ENCODE measurements around the gene TCP11L2.

DNA sequence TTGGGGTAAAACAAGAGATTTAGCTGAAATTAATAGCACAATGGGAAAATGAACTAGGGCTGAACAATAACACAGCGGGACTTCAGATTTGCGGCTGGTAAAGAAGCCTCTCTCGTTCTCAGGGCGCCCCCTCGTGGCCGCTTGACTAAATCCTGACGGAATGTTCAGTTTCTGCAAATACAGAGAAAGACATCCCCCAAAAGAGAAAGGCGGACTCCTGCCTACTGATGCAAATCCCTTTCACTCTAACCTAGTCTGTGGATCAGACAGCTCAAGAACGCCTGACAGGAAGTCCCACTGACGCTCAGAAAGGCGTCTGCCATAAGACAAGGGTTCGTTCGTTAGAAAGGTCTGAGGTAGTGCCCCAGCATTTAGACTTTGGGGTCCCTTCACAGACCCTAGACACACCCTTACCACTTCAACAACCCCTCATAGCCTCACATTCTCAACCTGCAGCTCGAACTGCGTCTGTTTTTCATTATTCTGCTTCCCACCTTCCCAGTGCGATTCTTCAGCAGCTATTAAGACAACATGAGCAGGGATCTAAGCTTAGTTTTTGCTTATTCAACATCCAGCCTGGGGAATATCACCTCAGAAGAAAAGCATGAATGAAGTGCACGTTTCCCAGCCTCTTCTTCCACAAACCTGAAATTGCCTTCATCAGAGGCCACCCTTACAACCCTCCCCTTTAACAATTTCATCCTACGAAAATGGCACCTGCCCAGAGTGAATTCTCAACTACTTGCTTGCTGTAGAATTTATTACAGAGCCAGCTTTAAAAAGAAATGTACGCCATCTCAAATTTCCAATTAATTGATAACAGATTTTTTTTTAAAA, 2.3 kb downstream of the NUAK1 start:
- PRO-cap = no peak
- RAMPAGE, long total RNA = no peak

DNA sequence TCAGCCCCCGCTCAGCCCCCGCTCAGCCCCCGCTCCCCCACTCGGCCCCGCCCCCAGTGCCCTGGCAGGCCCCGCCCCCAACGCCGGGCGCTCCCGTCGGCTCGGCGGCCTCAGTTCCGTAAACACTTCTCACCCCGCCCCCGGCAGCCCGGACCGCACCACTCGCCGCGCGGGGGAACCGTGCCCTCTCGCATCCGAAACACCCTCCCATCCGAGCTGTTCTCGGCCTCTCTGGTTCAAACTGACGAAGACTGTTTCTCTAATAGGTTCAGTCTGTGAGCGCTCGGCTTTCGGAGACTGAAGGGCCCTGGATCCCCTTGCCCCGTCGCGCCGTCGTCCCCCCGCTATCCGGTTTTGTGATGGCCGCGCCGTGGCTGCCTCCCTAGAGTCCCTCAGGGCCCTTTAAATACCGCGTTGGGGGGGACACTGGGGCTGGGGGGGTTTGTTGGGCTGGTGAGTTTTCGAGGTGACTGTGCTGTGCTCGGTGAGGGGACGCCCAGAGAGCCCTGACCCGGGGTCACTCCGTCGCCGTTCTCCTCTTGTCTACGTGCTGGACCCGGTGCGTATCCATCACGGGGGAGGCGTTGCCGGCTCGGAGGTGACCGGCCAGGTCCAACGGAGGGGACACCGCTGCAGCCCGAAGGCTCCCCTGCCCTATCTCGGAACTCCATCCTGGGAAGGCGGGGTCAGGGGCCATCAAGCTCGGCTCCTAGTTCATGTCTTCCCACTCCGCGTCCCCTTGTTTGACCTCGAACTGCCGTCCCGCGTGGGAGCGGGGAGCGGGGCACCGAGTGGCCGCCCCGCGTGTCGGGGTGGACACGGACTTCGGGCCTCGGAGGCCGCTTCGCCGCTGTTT, at the start of gene TCP11L2:
TCP11L2 (plus strand) TSS at position 351 of the 856 bp plus-strand sequence.
- PRO-cap = bidirectional peak, plus-strand start at position 432 of the sequence, minus-strand start at position 350 of the sequence
- RAMPAGE, long total RNA = no peak

DNA sequence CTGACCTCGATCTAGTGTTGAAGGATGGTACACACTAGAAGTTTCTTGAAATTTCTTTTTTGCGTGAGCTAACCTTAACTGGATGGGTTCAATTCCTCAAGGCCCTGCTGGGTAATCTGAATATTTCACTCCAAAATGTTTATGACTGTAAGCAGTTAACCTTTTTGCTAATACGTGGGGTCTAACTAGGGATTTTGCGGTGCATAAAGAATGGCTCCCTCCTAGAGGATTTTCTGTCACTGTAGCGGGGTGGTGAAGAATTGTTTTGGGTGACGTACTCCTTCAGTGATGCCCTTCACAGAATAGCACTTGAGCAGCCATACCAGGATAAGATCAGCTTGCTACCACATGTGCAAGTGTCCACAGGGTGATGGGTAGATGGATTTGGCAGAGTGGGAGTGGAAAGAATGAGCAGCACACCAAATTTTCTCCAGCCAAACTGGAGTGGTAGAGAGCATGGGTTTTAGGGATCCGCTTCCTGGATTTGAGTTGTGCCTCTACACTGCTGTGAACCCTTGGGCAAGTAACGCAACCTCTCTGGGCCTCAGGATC, 2.2 kb downstream of the TCP11L2 start:
- PRO-cap = no peak
- RAMPAGE, long total RNA = no peak

- PRO-cap = no peak
- RAMPAGE, long total RNA = no peak
Measured at GRCh38 chr12:106321245-106321943, 18.9 kb downstream of the TCP11L2 start.

DNA sequence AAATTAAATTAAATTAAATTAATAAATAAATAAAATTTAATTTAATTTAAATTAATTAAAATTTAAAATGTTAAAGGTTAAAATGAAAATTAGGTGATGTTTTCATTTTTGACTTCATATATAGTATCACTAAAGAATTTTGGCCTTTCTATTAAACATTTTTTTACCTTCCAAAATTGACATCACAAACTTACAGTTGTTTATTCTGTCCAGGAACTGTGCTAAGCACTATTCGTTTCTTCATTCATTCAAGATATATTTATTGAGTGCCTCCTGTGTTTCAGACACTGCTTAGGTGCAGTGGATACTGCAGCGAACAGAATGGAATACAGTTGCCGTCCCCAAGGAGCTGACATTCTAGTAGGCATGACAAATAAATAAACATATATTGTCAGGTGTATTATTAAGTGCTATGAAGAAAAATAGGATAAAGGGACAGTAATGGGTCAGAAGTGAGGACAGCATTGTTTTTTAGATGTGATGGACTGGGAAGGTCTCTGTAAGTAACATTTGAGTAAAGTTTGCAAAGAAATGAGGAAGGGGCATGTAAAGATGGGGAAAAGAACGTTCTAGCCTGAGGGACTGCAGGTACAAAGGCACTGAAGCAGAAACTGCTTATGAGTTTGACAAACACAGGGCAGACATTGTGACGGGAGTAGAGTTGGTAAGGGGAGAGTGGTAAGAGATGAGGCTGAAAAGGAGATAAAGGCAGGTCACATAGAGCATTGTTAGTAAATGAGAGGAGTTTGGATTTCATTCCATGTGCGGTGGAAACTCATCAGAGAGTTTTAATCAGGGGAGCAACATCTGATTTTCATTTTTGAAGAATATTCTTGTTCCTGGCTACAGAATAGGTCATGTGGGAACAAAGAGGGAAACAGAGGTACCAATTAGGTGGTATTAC, 21.4 kb downstream of the TCP11L2 start:
- PRO-cap = no peak
- RAMPAGE, long total RNA = no peak

DNA sequence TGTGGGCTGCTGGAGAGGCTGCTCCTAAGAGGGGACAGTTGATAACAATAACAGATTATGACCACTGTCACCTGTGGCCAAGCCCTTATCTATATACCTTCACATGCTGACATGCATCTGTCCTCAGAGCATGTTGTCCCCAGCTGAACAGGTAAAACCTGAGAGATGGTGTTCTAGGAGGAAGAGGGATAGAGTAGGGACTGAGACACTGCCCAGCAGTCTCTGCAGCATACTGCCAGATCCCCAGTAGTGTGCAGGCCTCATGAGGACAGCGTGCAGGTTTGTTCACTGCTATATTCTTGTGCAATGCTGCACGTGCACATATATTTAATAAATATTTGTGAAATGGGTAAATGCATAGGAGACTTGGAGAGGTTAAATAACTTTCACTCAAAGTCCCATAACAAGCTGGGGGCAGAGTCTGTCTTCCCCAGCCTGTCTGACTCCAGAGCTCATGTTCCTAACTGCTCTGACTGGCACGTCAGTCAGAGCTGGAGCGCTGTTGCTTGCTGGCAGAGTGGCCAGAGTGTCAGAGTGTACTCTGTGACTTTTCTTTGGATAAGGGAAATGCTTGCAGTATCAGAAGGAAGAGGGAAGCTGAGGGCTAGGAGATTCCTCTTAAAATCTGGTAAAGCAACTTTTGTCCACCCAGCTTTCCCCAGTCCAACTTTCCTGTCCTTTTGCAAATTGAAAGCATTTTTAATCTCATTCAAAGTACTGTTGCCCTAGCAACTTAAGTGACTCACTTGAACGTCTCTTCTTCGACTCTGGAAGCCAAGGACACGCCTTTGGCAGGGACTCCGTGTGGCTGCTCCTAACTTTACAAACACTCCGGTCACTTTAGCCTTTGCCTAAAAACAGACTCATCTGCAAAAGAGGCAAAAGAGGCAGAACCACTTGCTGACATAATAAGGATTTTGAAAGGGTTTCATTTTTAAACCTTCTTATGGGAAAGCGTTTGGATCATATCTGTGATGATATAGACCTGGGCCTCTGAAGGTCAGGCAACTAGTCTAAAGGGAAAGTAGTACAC, 14.9 kb upstream of the POLR3B start:
- PRO-cap = no peak
- RAMPAGE, long total RNA = no peak

DNA sequence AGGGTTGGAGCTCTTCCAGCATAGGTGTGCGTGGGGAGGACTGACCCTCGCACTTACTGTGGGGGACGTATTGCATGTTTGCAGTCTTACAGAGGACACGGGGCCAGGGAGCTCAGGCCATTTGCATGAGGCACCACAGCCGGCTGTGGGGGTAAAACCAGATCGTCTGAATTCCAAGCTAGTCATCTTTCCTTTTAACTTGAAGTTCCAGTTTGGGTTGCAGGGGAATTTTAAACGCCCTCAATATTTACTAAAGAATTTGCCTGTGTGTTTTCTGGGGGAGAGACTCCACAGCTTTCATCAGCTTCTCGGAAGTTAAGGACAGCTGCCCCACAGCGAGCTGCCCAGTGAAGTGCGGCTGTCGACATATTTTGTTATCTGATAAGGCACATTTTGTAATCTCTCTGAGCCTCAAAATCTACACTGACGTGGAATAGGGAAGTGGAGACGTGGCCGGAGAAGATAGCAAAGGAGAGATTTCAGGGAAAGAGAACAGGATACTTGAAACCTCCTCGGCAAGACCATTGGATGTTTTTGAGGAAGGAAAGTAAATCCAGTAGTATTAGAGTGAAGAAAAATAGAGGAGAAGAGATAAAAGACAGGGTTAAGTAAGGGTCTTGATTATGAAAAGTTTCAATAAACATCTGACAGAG, 777 bp downstream of the POLR3B start:
- PRO-cap = bidirectional peak, plus-strand start at position 421 of the sequence, minus-strand start at position 370 of the sequence
- RAMPAGE, long total RNA = no peak

DNA sequence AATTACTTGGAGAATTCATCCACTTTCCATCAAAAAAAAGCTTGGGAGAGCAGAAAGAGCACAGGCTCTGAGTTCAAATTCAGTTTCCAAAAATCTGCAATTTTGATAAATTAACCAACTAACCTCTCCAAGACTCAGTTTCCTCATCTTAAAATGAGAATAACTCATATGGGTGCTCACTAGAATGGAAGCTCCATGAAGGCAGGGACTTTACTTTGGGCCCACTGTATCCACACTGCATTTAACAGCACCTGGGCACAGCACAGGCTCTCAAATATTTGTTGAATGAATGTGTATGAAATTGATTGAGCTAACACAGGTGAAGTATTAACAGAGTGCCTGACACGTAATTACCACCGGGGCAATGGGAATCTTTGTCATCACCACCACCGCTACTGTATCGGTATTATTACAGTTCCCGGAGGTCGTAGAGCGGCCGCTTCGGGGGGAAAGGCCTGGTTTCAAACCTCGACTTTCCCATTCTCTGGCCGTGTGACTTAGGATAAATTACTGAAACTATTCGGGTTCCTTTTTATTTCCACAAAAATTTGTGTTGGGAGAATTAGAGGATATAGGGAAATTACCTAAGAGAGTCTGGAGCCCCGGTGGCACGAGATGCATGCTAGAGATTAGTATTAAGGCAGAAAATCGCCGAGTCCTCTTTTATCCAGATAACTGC, 1.2 kb upstream of the RIC8B start:
- PRO-cap = no peak
- RAMPAGE, long total RNA = no peak

- PRO-cap = no peak
- RAMPAGE, long total RNA = no peak
Measured at GRCh38 chr12:107027392-107028019, 40.6 kb upstream of the MTERF2 start.

- PRO-cap = no peak
- RAMPAGE, long total RNA = no peak
Measured at GRCh38 chr12:107392819-107393292, 74.6 kb downstream of the ABTB3 start.

- PRO-cap = no peak
- RAMPAGE, long total RNA = no peak
Measured at GRCh38 chr12:107523861-107524707, 161.5 kb upstream of the PWP1 start.

GRCh38 chr12:107731022-107732348, 29.5 kb downstream of the PRDM4 start:
- PRO-cap = no peak
- RAMPAGE, long total RNA = no peak

DNA sequence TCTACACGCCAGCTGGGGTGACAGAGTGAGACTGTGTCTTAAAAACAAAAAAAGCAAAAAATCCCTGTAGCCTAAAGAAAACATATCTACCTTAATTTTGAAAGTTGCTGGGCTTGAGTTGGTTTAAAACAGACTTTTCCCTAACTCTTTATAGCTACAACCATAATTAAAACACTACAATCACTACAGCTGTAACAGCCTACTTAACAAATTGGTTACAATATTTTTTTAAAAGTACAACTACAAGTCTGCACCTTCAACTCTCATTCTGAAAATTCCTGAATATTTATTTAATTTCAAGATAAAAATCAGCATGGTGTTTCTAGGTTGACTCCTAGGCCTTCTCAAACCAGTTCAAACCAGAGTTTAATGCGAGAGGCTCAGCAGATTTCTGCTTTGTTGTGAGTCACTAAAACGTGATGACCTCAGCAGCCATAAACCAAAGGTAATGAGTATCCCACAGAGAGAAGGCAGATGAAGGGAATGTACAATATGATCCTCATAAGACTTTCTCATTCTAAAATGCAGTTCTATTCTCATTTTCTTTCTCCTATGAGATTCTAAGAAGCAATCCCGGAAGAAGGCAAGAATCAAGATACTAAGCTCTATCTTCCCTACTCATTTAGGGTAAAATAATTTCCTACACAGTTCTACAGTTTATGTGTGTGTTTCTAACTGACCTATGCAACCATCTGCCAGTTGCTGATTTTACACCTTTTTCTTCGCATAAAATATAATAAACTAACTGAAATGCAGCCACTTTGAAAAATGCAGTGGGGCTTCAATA, 1.5 kb downstream of the PRDM4 start:
- PRO-cap = no peak
- RAMPAGE, long total RNA = no peak

DNA sequence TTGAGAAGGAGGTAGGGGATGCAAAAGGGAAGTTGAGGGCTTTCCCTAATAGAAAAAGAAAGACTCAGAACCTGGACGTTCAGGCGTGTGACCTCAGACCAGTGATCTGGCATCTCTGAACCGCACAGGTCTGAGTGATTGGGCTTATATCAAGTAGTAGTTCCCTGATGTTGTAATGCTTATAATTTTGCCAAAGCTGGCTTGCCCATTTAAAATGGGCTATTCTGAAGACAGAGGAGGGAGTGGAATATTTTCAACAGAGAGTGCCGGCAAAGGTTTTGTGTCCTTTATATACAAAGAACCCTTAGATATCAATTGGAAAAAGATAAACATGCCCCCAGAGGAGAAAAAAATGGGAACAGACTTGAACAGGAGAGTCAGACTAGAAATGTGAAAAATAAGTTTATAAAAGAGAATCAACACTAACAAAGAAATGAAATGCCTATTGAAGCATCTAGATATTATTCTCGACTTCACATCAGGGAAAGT, 1.1 kb downstream of the CMKLR1 start:
- PRO-cap = no peak
- RAMPAGE, long total RNA = no peak

DNA sequence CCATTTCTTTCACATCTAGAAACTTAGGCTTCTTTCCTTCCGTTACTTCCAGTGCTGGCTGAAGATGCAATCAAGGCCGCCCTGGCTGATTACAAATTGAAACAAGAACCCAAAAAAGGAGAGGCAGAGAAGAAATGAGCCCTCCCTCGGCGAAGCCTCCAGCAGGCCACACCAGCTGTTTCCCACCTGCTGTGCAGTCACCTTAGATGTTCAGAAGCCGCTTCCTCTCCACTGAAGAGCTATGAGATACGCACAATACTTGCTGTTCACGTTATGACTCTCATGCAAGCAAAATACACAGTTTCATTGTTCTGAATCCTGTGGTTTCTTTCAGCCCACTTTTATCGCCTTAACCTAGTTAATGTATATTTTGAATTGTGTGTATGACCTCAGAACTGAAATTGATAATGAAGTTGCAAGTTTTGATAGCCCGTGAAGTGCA, 6.4 kb downstream of the ISCU start:
- PRO-cap = no peak
- RAMPAGE, long total RNA = no peak

DNA sequence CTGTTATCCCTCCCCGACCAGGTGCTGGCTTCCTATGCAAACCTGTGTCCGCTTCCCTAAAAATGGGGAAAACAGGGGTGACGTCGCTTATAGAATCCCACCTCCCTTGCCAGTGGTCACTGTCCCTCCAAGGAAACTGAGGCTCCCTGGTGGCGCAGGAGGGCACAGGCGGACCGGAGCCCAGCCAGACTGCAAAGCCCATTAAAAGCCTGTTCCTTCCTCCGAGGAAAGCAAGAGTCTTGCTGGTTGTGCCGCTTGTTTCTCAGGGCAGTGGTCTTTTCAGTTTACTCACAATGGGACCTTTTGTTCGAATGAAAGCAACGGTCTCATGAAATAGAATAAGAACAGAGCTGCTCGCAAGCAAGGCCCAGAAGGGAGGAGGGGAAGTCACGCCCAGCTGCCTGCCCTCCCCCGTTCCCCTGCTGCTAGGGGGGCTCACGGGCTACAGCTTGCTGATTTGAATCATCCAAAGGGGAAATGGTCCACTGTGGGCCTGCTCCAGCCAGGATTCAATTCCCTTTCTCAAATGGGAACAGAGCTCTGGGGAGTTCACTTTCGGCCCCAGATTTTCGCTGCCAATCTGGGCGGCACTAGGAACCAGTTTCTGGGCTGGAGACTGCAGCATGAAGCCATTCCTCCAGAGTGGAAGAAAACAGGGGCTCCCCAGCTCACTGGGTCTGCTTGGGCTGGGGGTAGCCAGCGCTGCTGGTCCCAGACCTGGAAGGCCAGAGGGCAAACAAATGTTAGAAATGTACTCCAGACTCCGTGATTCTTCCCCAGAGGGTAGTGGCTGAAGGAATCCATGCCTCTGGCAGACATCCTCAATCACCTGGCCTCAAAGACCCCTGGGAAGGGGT, 4.7 kb upstream of the SELPLG start:
- PRO-cap = no peak
- RAMPAGE, long total RNA = no peak

DNA sequence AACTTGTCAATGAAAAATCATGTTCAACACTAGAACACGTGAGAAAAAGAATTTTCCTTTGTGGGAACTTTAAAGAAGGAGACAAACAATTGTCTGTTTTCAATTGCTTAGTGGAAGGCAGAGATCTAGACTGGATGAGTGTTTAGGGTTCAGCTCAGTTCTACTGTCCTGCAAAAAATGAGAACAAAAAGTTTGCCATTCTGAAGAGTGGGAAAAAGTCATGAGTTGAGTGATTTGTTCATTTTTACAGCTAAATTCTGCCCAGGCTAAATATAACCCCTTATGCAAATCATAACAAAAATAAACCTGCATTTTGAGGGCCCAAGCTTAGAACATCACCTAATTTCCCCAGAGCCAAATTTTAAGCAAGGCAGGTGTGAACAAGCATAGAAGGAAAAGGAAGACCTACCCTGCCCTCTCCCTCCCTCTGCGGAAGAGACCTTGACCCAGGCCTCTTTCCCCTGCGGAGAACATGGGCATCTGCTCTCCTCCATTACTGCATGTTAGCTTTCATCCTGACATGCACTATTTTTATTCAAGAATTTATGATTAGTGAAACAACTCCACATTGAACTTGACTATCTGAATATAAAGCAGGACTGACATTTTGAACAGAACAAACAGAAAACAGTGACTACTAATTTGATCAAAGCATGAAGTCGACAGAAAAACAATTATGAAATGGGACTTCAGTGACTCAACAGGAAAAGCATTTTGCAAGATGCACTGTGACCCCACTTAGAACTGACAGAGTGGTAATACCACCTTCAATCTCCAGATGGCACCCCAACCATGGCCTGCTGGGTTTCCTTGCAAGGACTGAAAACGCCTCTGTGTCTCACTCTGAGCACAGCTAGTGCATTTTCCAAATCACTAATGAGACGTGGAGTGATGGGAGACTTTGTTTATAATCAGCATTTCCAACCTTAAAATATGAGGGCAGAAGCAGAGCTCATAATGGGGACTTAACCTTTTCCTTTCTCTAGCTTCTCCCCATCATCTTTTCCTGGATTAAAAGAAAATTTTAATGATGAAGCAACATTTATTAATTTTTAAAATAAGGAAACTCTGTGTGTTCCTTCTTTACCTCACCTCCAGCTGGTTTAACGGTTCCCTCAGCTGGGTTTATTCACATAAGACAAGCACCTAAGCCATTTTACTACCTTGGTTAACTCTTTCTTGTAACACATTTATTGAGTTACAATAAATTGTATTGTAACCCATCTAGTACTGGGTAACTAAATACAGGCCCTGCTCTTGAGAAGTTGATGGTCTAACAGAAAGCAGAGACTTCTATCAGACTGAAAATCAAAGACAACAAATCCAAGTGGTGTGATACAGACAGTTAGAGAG, 31.0 kb upstream of the SELPLG start:
- PRO-cap = no peak
- RAMPAGE, long total RNA = no peak

DNA sequence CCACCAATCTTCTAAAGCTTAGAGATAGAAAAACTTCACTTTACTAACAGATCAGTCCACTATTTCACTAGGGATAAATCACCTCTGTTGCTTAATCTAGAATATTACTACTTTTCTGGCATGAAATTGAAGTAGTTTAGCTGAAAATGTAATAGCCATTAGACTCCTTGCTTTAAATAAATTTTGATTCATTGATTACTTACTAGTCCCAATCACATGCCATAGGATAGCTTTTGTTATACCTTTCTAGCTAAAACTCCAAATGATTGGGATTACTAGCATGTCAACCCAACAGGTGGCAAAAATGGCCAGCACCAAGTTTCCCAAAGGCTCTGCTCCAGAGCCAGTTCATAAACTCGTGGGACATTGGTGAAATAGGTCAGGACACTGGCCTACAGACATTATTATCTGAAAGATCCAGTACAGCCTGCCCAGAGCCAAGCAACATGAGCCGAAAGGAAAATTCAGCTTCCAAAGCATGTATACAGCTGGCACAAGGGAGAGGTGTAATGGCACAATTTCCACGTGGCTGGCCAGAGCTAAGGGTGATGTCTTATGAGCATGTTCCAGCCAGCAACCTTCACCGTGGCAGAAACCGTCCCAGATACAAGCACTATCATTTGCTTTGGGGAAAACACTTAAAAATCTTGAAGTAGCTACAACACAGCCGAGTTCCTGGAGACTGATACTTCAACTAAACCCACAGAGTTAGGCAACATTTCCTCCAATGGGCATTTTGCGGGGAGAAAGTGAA, 44.7 kb downstream of the CORO1C start:
- PRO-cap = no peak
- RAMPAGE, long total RNA = no peak

DNA sequence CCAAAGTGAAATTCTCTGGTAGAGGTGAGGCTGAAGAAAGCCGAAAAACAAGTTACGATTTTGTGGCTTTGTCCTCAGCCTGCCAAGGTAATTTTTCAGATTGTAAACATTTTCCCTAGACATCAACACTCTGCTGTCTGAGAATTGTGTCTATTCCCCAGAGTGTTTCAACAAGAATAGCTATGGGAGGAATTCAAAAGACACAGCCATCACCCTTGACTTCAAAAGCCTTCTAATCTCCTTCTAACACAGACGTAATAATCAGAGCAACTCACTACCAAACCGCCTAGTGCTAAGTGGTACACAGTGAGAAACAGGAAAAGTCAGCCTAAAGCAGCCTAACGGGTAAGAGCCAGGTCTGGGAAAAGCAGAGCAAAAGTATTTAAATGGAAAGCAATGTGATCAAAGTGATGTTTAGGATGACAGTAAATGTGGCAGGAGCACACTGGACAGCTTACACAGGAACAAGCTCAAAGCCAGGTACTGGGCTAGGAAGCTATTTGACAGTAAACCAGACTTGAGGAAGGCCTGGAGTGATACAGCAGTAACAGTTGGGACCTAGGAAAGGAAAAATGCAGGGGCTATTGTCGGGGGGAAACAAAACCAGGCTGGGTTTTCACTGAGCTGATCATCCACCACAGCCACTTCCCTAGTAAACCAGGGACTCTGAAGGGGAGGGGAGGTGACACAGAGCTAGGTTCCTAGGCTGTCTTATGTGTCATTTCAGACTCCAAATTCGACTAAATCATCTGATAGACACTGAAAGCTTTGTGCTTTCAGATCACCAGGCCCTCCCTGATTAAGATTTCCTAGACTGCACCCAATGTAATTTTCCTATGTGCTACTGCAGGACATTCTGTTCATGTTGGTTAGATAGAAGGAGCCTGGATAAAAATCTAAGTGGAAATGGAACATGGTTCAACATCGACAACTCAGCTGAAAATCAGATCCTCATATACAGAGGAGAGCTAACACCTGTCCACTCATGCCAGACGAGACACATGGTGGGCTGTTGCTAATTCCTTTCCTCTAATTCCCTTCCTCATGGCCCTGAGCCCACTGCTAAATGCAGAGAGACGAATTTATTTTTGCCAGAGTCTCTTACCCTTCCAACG, 29.3 kb downstream of the CORO1C start:
- PRO-cap = no peak
- RAMPAGE, long total RNA = no peak

DNA sequence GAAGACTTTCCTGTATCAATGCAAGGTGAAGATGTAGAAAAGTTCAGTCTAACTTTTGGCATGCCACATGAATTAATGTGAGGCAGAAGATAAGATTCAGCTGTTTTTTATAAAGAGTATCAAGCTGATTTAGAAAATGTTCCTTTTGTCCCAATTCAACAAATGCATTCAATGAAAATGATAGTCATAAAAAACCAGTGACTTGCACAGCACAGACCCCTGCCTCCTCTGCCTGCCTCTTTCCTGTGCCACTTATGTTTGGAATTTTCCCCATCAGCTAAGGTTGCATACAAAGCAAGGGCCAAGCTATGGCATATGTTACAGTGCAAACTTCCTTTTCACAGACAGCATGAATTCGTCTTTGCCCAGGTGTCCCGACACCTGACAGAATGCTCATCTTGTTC, 53.4 kb upstream of the CORO1C start:
- PRO-cap = no peak
- RAMPAGE, long total RNA = no peak

Measured in Karpas-422 (cell line).